Neural cell (in vitro differentiated cells): ENCODE data around the gene CDH23.

- RAMPAGE, long total RNA: no peak
Observed at GRCh38 chr10:70123799-70124231, 8.8 kb downstream of the AIFM2 start.

GRCh38 chr10:70145086-70145475, 1.4 kb downstream of the TYSND1 start:
- RAMPAGE, long total RNA: no peak

- RAMPAGE, long total RNA: no peak
Observed at GRCh38 chr10:70459604-70460242, 18.2 kb upstream of the NODAL start.

- RAMPAGE, long total RNA: no peak
Observed at GRCh38 chr10:70500578-70501385, 22.2 kb downstream of the PALD1 start.

GRCh38 chr10:71359307-71359877, 37.3 kb upstream of the CDH23 start:
- RAMPAGE, long total RNA: no peak

DNA sequence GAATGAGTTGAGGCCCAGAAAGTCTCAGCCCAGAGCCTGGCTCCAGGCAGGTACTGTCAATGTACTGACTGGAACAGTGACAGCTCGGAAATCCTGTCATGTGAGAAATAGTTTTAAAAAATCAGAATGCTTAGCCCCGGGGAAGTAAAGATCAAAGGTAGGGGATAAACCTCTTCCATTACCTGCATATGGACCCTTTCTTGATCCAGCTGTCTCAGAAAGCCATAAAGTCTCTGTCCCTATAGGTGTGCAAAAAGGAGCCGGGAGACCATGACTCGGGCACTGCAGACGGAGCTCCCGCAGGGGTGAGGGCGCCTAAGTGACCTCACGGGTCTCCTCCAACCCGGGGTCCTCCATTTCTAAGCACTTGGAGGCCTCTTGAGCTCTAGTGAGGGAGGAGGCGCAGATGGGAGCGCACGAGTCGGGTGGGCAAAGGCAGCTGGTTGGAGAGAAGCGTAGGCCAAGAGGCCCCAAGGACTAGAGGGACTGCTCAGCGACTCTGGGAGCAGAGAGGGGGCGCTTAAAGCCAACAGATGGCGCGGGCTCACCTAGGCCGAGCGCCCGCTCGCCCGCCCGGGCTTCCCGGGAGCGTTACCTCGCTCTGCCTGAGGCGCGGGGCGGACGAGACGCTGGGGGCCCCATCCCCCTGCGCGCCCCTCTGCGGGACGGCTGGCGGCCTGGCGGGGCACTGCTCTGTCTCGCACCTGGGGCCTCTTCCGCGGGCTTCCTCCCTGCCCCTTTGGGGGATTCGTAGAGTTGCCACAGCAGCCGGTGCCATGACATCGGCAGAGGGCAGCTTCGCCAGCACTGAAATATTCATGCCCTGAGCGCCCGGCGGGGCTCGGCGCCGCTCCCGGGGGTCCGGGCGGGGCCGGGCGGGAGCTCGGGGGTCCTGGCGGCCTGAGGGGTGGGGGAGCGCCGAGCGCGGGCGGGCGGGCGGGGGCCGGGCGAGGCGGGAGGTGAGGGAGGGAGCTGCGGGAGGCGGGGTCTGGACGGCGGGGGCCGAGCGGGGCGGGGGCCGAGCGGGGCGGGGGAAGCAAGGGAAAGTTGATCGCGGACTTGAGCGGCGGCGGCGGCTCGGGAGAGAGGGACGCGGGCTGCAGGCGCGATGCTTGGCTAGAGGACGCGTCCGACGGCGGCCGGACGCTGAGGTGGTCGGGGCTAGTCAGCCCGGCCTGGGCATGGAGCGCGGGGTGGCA, at the start of gene CDH23:
CDH23 (plus strand) TSS at position 1,050 of the 1,199 bp plus-strand sequence.
- RAMPAGE, long total RNA: no peak

DNA sequence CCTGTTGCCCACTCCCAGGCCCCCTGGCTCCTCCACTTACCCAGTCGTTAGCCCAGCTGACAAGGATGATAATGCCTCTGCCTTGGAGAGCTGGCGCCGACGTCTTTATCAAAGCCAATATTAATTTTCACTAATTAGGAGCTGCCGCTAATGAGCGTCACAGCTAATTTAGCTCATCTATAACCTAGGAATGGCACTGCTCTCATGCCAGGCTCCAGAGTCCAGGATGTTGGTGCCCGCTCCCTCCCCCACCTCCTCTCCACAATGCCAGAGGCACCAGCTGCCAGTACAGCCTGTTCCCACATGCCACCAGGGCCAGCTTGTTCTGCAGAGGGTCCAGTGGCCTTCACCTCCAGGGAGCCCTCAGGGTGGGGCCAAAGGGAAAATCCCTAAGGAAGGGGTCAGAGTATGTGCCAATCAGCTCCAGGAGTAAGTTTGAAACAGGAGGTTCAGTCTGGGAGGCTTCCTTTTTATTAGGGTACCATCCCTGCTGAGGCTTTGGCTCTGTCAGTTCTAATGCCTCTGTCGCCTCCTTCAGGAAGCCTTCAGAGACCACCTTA, 77.2 kb downstream of the CDH23 start:
- RAMPAGE, long total RNA: no peak

- RAMPAGE, long total RNA: no peak
Observed at GRCh38 chr10:71740122-71741157, 20.9 kb upstream of the C10orf105 start.

GRCh38 chr10:71742070-71742672, 22.6 kb upstream of the C10orf105 start:
- RAMPAGE, long total RNA: no peak

- RAMPAGE, long total RNA: no peak
Observed at GRCh38 chr10:71744408-71745241, 25.0 kb upstream of the C10orf105 start.

GRCh38 chr10:71747945-71748515, 25.3 kb downstream of the VSIR start:
- RAMPAGE, long total RNA: no peak

- RAMPAGE, long total RNA: no peak
Observed at GRCh38 chr10:71749673-71750159, 23.6 kb downstream of the VSIR start.

DNA sequence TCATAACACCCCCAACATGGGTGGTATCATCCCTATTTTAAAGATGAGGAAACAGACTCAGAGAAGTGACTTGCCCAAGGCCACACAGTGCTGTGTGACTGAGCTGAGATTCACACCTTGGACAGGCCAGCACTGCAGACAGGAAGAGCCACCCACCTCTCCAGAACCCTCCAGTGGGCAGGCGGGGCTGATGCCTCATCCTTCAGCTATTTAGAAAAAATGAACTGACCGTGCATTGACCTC, 6.7 kb downstream of the VSIR start:
- RAMPAGE, long total RNA: no peak

DNA sequence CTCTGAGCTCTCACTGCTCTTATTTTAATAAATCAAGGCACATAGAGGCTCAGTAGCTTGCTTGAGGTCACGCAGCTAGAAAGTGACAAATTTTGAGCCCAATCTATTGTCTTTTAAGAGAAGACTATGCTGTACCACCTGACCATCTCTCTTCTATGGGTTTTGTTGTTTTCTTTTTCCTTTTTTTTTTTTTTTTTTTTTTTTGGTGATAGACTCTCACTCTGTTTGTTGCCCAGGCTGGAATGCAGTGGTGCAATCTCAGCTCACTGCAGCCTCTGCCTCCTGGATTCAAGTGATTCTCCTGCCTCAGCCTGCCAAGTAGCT, 35.6 kb upstream of the VSIR start:
- RAMPAGE, long total RNA: no peak

DNA sequence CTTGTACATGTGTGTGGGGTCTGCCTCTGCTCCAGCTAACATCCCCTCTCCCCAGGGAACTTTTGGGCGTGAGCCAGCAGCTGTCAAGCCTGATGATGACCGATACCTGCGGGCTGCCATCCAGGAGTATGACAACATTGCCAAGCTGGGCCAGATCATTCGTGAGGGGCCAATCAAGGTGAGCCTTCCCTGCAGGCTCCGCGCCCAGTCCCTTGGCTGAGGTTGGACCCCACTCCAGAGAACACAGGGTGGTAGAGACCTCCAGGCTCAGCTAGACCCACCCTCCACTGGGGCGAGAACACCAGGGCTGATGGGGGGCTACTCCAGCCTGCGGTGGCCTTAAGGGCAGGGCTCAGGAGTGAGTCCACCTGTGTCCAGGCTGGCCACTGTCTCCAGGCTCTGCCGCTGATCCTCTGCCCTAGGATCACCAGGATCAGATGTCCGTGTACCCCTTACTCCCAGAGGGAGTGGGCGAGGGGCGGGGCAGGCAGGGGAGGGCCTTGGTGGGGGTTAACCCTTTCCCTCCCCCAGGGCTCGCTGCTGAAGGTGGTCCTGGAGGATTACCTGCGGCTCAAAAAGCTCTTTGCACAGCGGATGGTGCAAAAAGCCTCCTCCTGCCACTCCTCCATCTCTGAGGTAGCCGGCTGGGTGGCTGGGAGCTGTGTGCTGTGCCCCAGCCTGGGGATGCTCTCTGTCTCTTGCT, 38.2 kb downstream of the PSAP start:
- RAMPAGE, long total RNA: no peak

DNA sequence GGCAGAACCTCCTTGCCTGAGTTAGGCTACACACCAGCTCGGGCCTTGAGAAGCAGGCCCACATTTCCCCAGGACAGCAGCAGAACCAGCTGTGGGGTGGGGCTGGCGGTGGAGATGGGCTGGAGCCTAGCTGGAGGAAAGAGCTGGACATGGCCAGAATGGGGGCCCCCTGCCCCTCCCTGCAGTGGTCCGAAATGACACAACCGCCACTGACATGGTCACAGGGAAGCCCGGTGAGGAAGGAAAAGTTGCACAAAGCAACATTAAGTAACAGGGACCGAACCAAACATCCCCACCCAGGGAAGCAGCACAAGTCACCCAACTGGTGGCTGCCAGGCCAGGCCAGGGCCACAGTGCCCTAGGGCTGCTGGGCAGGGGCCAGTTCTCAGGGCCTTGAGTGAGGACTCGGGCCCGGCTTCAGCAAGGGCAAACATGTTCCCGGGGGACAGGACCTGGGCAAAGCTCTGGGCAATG, 33.2 kb downstream of the PSAP start:
- RAMPAGE, long total RNA: no peak

- RAMPAGE, long total RNA: no peak
Observed at GRCh38 chr10:71818283-71819433, 32.4 kb downstream of the PSAP start.

- RAMPAGE, long total RNA: no peak
Observed at GRCh38 chr10:71820167-71820679, 30.8 kb downstream of the PSAP start.

GRCh38 chr10:71887992-71888481, 37.0 kb upstream of the PSAP start:
- RAMPAGE, long total RNA: no peak

DNA sequence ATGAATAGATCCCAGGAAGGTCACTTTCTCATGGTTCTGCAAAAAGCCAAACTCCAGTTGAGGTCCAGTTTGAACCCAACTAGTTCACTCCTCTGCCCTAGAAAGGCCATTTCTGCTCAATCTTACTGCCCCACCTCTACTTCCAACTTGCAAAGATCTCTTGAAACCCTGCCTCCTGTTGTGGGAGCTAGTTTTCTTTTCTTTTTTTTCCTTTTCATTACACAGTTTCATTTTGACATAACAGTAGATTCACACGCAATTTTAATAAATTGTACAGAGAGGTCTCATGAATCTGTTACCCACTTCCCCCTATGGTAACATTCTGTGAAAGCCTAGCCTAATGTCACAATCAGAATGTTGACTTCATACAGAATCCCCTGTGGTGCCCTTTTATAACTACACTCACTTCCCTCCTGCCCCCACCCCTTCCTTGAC, 21.3 kb downstream of the CHST3 start:
- RAMPAGE, long total RNA: no peak